Gastrocnemius medialis (tissue), 3 donors: ENCODE results near the gene DLL1.

DNA sequence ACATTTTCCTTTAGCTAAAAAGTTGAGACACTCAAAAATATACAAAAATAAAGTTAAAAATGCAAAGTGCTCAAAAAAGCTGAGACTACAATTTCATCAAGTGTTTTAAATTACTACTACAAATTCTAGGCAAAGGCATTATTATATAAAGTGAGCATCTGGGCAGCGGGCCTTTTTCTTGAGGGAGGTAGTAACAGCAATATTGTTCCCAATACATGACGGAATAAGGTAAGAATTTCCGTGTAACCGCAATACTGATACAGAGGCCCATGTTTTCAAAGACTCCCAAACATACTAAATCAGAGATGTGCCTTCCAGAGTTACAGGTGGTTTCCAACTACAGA, 1.9 kb downstream of the PHF10 start:
- PRO-cap: no peak
- RAMPAGE, long total RNA, 3 experiments: no peak in any of the 3 experiments

DNA sequence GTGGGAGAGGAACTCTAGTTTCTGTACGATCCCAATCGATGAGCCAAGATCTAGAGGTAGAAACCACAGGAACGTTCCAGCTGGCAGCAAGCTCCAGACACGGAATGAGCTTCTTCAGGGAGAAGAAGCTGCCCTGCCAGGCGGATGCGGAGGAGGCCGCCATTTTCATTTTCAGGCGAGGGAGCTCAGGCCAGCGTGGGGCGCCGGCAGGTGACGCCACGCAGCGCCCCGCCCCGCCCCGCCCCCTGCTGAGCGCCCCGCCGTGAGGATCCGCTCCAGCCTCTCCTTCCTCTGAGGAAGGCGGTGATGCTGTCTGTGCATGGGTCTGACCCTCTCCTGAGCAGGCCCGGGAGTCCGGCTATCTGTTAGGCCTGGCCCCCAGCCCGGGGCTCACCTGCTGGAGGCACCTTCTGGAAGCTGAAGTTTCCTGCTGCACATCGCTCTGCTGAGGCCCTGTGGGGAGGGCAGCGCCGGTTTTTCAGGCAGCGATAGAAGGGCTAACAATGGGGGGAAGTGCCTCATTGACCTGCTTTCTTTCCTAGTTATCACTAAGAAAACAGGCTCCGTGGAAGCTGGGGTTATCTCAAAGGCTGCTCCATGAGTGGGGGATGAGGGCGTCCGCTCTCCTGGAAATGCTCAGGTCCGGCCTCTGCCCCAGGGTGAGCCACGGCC, 147.6 kb downstream of the ERMARD start:
- PRO-cap: no peak
- RAMPAGE, long total RNA, 3 experiments: no peak in any of the 3 experiments

DNA sequence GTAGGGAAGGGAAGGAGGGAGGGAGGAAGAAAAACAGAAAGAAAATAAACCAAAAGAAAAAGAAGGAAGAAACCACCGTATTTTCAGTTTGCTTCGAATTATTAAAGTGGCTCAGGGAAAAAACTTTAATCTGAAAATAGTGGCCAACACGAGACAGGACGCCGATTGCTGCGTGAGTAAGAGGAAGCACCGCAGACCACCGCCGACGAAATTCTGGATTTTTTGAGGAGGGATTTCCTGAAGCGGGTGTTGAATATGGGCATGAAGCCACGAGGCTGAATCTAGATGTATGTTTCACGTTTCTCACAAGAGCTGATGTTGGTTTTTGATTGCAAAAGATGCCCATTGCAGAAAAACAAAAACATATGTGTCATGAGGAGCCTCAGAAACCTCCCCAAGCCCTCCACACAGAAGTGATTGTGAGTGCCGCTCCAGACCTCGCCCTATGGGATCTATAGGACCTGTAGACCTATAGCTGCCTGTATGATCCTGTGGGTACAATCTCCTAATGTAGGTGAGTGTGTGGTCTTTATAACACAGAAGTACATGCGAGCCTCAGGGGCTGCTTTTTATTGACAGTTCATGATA, 244.1 kb downstream of the DLL1 start:
- PRO-cap: no peak
- RAMPAGE, long total RNA, 3 experiments: no peak in any of the 3 experiments

DNA sequence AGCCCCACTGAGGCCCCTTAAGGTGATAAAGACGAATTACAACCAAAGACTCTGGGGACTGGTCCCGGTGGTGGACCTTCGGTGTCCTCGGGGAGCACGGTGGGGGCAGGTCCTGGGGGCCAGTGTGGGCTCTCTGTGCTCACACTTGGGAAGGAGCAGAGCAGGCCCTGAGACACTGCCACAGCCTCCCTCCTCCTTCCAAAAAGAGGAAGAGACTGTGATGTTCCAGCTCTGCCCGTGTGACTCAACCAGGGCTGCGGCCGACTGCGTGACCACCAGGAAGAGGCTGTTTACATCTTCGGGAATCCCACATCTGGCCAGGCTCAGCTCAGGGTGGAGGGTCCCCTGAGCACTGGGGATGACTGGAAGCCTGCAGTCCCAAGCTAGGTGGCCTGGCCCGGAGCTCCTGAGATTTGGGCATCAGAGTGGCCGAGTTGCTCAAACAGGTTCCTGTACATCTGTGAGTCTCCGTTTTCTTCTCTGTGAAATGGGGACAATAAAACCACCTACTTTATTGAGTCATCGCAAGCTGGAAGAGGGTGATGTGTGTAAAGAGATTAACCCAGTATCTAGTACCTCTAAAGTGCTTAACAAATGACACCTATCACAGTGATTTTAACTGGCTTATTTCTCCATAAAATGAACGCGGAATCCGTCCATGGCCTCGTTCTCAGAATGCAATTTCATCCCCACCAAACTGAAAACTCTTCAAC, 242.2 kb downstream of the DLL1 start:
- PRO-cap: no peak
- RAMPAGE, long total RNA, 3 experiments: no peak in any of the 3 experiments

GRCh38 chr6:170178833-170179341, 112.0 kb downstream of the DLL1 start:
- PRO-cap: unidirectional peak, minus-strand start at chr6:170178871
- RAMPAGE, long total RNA, 3 experiments: no peak in any of the 3 experiments

- PRO-cap: no peak
- RAMPAGE, long total RNA, 3 experiments: no peak in any of the 3 experiments
Observed at GRCh38 chr6:170271612-170272443, 19.1 kb downstream of the DLL1 start.

DNA sequence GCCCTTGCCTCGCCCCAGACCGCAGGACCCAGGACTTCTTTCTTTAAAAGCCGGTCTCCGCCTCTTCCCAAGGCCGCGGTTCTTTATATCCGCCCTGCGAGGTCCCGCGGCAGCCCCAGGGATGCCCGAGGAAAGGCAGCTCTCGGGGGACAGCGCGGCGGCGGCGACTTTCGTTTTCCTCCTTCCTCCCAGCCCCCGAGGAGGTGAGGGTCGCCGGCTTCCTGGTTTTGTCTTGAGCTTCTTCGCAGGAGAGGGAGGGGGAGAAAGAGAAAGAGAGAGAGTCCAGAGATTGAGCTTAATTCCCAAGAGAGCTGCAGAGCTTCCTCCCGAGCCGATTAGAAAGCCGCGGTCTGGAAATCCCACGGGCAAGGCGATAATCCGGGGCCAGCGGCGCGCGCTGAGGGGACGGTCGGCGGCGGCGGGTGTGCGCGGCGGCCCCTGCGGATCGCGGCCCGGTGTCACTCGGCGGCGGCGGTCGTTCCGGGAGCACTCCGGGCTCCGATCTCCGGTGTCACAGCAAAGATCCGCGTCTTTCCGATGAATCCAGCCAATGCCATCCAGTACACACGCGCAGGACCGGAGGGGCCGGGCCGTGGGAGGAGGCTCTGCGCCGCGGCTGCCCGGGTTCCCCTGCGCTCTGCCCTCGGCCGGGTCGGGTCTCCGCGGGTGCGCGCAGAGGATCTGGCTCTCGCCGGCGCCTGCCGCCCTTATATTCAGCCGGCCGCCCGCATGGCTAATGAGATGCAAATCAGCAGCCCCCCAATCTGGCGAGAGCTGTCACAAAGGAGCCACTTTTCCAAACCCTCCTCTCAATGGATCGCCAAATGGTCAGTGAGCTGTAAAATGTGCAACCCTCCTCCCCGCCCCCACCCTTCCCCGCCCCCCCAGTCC, at the start of gene DLL1:
Gene DLL1, minus strand, starts transcription at position 833 of the 891 bp plus-strand sequence.
- PRO-cap: bidirectional peak, plus-strand start at position 643 of the sequence, minus-strand start at position 505 of the sequence; bidirectional peak, plus-strand start outside the sequence, minus-strand start at position 683 of the sequence
- RAMPAGE, long total RNA, 3 experiments: no peak in any of the 3 experiments

DNA sequence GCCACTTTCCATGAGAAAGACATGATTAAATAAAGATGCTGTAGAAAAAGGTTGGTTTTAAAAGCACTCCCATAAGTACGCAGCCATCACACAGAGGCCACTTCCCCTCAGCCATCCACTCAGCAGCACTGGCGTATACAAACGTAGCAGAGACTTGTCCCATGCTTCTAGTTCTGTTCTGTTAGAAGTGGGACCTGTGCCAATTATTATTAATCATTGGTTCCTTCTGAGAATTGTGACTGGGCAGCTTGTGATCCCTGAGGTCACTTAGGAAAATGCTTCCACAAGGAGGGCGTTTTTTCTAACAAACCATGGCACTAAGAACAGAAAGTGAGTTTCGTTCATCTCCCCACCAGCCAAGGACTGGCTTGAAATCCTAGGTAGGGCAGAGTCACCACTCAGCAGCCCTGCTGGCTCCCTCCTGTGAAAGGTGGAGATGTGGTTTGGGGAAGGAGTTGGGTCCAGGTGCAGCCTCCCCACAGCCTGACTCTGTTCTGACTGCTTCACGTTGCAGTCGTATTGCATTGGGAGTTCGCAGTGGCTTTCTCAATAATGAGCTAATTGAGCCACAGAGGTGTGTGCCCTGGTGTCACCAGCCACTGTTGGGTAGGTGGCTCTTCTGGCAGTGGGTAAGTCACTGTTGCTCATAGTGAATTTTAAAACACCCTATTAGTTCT, 54.0 kb downstream of the FAM120B start:
- PRO-cap: no peak
- RAMPAGE, long total RNA, 3 experiments: no peak in any of the 3 experiments

DNA sequence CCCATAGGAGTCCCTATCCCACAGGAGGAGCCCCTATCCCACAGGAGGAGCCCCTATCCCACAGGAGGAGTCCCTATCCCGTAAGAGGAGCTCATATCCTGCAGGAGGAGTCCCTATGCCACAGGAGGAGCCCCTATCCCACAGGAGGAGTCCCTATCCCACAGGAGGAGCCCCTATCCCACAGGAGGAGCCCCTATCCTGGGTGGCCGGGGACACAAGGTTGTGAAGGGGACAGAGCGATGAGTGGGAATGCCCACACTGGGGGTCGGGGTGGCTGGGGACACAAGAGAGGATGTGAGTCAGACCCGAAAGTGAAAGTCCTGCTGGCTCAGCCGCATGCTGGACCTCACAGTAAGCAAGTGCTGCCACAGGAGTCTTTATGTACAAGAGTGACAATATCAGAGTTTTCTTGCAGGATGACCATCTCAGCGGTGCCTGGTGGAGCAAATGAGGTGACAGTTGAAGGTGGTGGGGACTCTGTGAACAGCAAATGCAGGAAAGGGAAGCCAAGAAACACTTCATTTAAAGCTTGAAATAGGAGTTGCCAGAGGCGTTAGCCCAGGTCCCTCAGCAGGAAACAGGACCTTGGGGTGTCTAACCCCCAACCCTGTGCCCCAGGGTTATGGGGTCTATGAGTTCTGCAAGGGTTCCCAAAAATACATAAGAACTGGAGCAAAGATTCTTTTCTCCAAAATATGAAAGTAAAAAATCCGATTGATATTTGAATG, 93.6 kb downstream of the PSMB1 start:
- PRO-cap: no peak
- RAMPAGE, long total RNA, 3 experiments: no peak in any of the 3 experiments

- PRO-cap: no peak
- RAMPAGE, long total RNA, 3 experiments: no peak in any of the 3 experiments
Observed at GRCh38 chr6:170462235-170462912, 90.7 kb downstream of the PSMB1 start.